Neutrophil (primary cell): ENCODE measurements around a stretch of chr16.

- PRO-cap, result no peak
Observed at GRCh38 chr16:89469290-89469685, 21.1 kb downstream of the ANKRD11 start.

DNA sequence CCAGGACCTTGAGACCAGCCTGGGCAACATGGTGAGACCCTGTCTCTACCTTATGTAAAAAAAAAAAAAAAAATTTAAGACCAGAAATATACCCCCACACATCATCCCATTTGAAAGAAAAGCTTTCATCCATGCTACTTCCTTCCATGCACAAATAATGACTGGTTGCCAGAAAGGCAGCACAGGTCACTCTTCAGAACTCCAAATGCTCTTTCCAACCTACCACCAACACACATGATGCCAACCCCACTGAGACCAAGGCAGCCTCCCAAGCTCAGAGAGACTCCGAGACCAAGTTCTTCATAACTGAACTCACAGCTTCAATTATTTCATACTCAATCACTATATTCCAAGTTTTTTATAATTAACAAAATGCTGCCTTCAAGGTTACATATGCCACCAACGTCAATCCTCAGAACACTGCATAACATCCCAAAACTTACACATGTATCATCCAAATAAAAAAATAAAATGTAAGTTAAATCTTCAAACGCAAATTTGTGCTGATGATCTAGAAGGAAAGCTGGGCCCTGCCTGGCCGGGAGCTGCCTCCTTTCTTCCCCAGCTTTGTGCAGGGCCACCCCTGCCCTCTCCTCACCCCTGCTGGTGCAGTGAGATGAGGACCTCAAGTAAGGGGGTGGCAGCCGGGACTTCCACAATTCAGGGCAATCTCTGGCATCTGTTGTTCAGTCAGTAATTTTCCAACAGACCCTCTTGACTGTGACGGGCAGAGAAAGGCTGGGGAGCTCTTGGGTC, 15.8 kb downstream of the ANKRD11 start:
- PRO-cap, result no peak

- PRO-cap, result bidirectional peak, plus-strand start at chr16:89489334, minus-strand start at chr16:89489126
Observed at GRCh38 chr16:89489040-89489830, 1.1 kb downstream of the ANKRD11 start.

- PRO-cap, result no peak
Observed at GRCh38 chr16:89608311-89609029, 5.0 kb upstream of the DPEP1 start.

GRCh38 chr16:89620286-89620942, 7.0 kb downstream of the DPEP1 start:
- PRO-cap, result no peak

DNA sequence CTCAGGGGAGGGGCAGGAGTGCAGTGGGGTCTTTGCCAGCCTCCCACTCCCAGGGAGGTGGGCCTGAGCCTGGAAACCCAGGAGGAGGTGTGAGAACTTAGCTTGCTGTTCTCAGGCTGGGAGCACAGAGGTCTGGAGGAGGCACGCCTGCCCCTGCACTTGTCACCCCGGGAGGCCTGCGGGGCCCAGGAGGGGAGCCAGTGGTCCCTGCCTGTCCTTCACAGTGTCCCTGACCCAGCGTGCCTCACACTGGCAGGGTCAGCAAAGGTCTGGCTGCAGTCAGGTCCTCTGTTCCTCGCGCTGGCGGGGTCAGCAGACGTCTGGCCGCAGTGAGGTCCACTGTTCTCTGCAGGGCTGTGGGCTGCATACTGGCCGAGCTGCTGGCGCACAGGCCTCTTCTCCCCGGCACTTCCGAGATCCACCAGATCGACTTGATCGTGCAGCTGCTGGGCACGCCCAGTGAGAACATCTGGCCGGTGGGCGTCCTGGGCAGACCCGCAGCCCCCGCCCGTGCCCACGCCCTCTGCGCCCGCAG, 7.1 kb downstream of the SPATA2L start:
- PRO-cap, result unidirectional peak, minus-strand start at position 429 of the sequence

- PRO-cap, result no peak
Observed at GRCh38 chr16:89724077-89724822, 2.9 kb downstream of the ZNF276 start.

DNA sequence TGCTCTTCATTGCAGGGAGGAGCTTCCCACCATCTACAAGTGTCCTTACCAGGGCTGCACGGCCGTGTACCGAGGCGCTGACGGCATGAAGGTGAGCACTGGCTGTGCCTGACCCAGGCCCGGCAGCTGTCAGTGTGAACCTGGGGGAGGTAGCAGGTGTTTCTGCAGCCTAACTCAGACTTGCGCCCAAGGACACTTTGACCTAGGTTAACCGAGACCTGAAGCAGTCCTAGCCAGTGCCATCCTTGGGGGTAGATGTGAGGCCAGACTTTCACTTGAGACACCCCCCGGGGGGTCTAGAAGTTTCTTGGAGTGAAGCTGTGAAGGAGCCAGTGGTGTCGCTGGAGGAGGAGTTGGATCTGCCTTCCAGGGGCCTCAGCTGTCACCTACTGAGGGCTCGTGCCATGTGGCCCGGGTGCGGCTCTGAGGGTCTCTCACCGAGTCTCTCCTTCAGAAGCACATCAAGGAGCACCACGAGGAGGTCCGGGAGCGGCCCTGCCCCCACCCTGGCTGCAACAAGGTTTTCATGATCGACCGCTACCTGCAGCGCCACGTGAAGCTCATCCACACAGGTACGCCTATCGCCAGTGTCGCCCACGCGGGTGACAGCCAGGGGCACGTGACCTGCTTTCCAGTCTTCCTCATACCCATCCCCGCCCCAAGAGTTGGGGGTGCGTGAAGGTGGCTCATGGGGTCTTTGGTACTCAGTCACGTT, 12.3 kb downstream of the ZNF276 start:
- PRO-cap, result no peak

GRCh38 chr16:89815726-89816240, 664 bp downstream of the FANCA start:
- PRO-cap, result no peak

GRCh38 chr16:89847051-89847505, 18.8 kb downstream of the SPIRE2 start:
- PRO-cap, result no peak

DNA sequence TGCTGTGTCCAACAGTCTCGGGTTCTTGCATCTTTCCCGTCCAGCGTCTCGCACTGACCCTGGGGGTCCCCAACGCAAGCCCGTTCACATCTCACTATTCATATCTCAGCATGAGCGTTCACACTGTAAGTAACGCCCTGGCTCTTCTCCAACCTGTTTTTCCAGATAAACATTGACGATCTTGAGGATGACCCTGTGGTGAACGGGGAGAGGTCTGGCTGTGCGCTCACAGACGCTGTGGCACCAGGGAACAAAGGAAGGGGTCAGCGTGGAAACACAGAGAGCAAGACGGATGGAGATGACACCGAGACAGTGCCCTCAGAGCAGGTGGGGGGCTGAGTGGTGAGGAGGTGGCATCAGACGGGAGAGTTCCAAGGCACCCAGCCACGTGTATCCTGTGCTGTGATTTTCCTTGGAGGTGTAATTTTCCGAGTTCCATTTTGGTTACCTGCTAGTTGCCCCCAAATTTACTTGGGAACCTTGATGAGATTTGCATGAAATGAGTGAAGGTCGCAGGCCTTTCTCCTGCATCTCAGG, 9.9 kb downstream of the TCF25 start:
- PRO-cap, result no peak

GRCh38 chr16:89912692-89913189, 5.9 kb upstream of the MC1R start:
- PRO-cap, result no peak

GRCh38 chr16:89923819-89924319, 727 bp downstream of the TUBB3 start:
- PRO-cap, result no peak

GRCh38 chr16:90047504-90048218, 25.2 kb downstream of the GAS8 start:
- PRO-cap, result no peak

DNA sequence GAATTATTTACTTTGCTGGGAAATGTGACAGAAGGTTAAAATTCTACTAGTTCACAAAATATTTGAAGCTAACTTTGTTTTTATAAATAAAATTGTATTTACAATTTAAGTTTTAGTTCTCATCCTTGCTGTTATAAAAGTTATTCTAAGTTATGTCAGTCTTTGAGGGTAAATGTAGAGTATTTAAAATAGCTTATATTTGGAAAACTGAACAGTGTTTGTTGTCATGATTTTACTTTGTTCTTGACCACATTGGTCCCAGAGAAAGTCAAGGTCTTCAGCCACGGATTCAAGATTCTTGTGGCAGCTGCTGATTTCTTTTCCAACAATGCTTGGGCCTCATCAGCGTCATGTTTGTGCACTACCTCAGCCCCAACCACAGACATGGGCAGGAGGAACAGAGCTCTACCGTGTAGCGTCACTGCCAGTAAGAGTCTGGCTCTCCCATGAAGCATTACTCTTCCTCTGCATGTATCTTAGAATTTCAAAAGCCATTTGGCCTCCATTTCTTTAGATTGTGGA, 23.0 kb upstream of the PRDM7 start:
- PRO-cap, result unidirectional peak, minus-strand start at position 300 of the sequence